M059J (cell line): ENCODE measurements around a stretch of chr18.

DNA sequence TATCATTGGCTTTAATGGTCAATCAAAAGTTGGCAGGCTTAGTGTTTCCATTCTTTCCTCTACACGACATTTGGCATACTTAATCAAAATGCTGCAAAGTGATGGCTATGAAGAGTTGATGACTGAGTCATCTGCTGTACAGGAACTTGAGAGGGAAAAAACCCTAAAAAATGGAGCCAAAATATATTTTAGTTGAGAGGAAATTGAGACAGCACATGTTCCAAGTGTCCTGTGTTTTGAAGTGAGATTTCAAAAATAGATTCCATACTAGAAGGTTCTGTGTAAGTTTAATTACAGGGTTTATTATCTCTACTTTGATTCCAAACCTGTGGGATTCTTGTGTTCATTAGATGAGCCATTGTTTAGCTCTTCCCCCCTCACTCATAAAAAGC, 3.2 kb downstream of the TSHZ1 start:
- RAMPAGE, long total RNA = no peak

- RAMPAGE, long total RNA = no peak
Observed at GRCh38 chr18:75216081-75216554, 5.5 kb downstream of the TSHZ1 start.

DNA sequence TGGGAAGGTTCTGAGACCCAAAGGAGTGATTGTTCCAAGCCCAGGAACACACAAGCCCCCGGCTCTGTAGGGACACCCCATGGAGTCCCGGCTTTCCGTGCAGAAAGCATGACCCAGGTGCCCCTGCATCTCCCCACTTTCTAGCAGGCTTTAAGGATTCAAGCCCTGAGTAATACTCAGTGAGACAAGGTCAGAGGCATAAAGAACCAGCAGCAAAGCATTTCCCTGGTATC, 16.3 kb downstream of the TSHZ1 start:
- RAMPAGE, long total RNA = no peak

GRCh38 chr18:75350429-75350979, 77.0 kb downstream of the SMIM21 start:
- RAMPAGE, long total RNA = no peak

GRCh38 chr18:76408427-76409024, 86.5 kb downstream of the ZNF516 start:
- RAMPAGE, long total RNA = no peak

DNA sequence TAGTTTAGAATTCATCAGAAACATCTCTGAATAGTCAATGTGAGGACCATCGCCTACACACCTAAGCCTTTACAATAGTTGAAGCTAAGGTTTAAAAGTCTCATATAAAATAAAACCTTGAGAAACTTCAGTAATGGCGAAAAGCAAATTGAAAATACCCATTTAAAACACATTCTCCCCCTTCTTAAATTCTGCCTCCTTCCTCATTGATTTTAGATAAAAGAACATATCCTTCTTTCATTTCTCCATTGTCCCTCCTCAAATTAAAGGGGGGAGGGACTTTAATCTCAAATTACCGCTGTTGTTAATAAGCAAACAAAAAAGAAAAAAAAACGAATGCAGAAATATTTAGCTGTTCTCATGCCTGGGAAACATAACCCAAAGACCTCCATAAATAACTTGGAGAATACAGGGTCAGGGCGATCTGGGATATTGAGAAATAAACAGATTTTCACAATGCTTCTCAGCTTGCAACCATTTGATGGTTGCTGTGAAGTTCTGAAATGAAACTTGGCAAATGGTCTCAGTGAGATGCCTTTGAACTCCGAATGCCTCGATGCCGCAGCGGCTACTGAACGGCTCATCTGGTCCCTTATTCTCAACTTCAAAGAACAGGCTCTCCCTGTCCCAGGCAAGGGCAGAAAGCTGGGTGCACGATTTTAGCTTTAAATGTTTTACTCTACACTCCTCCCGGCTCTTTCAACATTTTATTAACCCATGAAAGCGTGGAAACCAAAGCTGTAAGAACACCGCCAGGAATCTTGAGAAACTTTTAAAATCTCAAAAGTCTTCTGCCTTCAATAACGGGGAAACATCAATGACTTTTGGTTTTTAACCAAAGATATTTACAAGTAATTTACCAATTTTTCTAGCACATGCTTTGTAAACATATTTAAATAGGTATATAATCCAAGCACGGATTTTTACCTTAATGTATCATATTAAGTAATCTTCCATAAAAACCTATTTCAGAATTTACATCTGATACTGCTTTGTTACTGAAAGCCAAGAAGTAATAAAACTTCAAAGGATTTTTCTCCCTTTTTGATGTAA, 78.1 kb downstream of the ZNF516 start:
- RAMPAGE, long total RNA = no peak

GRCh38 chr18:76461748-76462937, 32.9 kb downstream of the ZNF516 start:
- RAMPAGE, long total RNA = no peak

DNA sequence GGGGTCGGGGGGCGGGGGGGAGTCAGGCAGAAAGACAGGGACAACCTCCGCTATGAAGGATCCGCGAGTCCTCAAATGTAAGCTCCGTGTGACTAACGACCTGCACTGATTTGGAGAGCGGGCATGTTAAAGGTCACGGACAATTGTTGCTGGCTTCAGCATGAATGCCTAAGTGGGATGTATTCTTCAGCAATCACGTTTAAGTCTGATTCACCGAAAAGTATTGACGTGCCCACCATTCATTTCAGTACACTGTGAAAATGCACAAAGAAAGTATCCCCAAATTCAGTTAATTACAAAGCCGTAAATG, 1.5 kb upstream of the ZNF516 start:
- RAMPAGE, long total RNA = no peak

- RAMPAGE, long total RNA = no peak
Observed at GRCh38 chr18:76622804-76623004, 127.7 kb upstream of the ZNF516 start.

DNA sequence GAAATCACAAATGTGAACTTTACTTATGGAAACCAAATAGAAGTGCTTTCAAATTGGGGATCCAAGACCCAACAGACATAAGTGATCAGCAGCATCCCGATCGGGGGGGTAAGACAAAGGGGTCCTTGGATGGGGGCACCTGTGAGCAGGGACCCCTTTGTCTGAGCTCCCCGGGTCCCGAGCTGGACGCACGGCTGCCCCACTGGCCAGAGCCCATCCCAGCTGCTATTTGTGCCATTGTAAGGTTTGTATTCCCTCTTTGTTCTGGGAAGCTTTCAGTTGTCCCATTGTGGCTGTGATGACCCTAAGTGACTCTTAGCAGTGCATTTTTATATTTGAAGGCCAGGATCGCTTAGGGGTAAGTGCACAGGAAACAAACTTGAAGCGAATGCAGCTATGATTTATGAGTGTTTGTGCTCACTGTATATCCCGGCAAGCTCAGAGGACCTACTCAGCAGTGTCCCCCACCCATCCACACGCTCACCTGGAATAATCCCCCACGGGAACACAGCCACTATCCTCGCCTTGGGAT, 80.3 kb downstream of the MBP start:
- RAMPAGE, long total RNA = no peak

DNA sequence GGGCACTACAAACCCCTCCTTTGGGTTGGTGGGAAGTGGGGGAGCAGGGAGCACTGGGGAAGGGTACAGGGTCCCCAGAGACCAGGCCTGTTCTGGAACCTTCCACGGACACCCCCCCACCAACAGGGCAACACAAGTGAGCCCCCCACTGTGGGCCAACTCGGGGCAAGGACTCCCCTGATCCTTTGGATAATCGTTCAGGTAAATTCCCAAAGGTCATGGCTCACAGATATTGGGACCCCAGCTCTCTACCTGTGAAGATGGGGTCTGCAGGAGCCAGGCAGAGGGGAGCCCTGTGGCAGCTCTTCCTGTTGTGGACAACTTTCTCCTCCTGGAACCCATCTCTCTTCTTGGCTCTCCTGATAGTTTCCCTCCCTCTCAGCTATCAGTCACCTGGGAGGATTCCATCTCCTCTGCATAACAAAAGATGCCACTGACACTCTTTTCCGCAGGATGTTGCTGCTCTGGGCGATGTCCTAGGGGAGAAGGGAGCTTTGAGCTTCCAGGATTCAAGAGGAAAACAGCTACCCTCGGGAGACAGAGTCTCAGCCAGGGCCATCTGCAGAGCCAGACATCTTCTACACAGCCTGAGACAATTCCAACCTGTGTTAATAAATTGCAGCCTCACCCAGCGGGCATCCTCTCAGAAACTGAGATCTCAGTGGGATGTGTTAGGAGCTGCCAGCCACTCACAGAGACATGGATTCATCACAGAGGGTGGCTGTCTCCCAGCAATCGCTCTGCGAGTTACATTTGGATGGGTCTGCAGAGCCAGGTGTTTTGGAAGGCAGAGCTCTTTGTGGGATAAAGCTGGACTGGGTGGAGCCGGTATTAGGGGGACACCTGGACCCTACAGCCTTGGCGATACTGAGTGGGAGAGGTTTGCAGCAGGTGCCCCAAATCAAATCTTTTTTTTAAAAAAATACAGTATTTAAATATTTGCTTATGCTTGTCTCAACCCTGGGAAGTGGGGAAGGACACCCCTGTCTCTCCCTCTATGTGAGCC, 35.3 kb downstream of the MBP start:
- RAMPAGE, long total RNA = no peak

GRCh38 chr18:77111234-77111860, 21.2 kb downstream of the MBP start:
- RAMPAGE, long total RNA = no peak

GRCh38 chr18:79326734-79327021, 69.1 kb upstream of the NFATC1 start:
- RAMPAGE, long total RNA = no peak

DNA sequence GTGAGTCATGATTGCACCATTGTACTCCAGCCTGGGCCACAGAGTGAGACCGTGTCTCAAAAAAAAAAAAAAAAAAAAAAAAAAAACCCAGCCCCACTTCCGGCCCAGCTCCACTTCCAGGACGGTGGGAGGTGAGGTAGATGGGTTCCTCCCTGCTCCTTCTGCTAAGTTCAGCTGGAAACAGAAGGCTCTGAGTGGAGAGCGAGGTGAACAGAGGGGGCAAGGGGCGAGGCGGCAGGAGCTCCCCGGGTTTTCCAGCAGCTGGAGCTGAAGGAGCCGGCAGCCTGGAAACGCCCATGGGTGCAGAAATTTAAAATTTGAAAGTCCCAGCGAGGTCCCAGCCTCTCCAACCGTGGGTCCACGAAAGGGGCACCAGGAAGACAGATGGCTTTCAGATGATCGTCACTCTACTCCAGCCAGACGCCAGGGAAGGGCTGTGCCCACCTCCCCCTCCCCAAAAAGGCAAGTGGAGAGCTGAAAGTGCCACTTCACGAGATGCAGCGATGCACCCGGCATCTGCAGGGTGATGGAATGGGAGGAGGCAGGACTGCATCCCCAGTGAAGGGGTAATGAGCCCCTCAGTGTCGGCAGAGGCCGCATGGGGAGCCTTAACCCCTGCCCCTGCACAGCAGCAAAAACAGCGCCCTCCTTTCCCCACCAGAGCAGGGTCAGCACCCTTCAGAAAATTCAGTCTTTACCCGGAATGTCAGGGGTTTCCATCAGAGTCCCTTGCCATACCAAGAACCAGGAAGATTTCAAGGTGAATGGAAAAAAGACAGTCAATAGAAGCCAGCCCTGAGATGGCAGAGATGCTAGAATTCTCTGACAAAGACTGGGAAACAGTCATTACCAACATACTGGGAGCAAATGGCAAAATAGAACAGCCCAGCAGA, 41.0 kb upstream of the NFATC1 start:
- RAMPAGE, long total RNA = no peak

DNA sequence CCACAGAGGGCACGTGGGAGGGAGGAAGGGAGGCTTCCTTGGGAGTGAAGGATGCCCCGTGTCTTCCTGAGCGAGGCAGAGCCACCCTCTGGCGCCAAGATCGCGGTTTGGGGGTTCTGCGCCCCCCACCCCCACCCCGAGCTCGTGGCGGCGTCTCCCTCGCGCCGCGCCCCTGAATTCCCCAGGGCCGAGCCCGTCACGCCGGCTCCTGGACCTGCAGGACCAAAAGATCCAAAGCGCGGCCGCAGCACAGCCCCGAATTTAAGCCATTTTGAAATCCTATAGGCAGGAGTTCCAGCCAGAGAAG, 900 bp downstream of the NFATC1 start:
- RAMPAGE, long total RNA = no peak

GRCh38 chr18:79396984-79397667, 1.4 kb downstream of the NFATC1 start:
- RAMPAGE, long total RNA = no peak

DNA sequence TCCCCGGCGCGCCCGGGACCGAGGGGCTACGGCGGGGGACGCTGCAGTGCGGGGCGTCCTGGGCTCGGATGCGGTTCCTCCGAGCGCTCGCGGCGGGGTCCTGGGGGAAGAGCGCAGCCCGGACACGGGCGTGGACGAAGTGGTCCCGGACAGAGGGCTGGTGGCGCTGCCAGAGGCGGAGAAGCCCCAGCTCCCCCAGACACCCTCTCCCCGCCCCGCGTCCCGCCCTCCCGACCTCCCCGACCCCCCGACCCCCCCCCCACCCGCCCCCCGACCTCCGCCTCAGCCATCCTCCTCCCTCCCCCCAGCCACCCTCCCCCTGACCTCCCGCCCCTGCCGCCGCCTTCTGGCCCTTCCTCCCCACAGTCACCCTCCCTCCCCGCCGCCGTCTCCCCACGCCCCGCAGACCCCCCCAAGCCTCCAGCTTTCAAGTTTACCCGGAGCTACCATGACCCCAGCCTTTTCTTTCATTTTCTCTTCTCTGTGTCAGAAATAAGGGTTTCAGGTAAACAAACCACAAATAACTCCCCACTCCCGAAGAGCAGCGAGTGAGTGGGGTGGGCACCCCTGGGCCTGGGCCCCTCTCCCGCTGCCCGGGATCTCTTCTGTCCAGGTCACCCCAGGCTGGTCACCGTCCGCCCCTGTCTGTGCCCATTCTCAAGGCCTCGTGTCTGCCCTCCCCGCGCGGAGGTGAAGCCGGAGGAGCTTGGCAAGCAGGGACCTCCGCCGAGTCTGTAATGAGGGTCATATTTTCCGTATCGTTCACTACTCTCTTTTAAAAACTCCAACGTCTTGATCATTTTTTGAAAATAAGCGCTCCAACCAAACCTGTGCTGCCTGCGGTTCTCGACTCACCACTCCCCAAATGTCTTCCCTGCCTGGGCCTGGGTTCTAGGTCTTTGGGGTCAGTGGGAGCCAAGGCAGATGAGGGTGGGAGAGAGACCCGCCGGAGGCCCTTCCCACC, 5.1 kb downstream of the NFATC1 start:
- RAMPAGE, long total RNA = no peak

- RAMPAGE, long total RNA = no peak
Observed at GRCh38 chr18:79517230-79517721, 121.5 kb downstream of the NFATC1 start.

- RAMPAGE, long total RNA = no peak
Observed at GRCh38 chr18:79953017-79953424, 1.6 kb upstream of the SLC66A2 start.

DNA sequence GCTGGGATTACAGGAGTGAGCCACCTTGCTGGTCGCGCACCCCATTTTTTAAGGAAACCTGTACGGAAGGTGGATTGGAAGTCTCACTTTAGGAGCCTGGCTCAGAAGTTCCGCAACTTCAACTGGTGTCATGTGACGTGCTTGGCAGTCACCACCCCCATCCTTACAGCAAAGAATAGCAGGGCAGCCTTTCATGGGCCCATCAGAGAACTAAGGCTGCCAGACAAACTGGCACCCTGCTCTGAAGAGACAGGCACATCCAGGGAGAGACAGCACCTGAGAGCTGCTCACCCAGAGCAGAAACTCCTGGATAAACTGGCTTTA, 3.4 kb upstream of the SLC66A2 start:
- RAMPAGE, long total RNA = no peak